ENCODE results near the gene TNC.

DNA sequence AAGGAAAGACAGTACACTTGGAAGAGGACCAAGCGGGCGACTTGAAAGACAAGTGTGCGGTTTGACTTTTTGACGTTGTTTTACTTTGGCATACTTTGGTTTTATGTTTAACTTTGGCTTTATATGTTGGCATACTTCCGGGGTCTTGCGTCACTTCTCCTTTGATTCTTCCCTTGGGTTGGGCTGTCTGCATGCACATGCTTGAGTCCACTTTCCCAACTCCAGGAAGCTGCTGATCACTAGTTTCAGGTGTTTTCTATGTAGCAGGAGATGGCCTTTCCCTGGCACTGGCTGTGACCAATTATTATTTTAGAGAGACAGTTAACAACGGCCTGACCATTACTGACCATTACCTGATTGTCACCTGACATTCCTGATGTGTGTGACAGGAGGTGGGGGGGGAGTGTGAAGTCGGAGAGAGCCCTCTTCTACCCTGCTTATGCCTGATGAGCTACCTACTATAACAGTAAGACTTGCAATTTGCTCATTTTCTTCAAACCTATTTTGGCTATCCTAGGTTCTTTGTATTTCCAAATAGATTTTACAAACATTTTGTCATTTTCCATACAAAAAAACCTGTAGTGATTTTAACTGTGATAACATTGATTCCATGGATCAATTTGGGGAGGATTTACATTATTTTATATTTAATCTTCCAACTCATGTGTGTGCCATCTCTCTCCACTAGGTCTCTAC lies 45.4 kb downstream of the TNFSF8 start:
- RRBS: no CpG with 5 or more reads among the region's 8 CpGs

DNA sequence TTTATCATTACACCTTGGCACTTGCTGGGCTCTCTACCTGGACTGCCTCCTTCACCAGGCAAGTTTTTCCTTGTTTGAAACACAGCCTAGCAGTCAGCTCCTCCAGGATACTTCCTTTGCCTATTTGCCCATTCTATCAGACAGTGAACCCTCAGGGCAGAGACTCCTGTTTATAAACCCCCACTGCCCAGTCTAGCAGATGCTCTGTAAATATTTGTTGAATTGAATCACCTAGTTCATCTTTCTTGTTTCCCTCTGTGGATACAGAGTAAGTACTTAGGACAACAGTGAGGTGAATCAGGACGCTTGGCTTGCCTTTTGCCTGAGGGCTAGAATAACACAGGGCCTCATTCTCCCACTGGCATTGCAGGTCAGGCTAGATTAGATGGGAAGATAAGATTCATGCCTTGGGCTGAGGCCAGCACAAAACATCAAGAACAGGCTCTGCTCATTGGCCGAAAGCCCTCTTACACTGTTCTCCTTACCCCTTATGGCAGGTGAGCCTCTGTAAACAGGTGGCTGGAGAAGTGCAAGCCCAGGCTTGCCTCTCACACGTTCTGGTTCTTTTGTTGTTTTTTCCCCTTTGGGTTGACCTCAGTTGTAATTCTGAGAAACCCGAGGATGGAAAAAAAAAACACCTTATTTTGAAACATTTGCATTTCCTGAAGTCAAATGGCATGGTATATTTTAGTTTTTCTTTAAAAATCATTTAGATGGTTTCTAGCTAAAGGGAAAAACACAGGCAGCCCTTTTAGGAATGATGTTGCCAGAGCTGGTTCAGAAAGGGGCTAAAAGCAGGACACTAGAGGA lies 22.2 kb downstream of the TNFSF8 start:
- RRBS: no CpG with 5 or more reads among the region's 4 CpGs

- RRBS: no CpG with 5 or more reads among the region's 7 CpGs
These were observed 77.0 kb downstream of the TNC start for GRCh38 chr9:115040902-115041441.

- RRBS: no CpG with 5 or more reads among the region's 1 CpG
These were observed 2.1 kb downstream of the TNC start for GRCh38 chr9:115115736-115116338.

DNA sequence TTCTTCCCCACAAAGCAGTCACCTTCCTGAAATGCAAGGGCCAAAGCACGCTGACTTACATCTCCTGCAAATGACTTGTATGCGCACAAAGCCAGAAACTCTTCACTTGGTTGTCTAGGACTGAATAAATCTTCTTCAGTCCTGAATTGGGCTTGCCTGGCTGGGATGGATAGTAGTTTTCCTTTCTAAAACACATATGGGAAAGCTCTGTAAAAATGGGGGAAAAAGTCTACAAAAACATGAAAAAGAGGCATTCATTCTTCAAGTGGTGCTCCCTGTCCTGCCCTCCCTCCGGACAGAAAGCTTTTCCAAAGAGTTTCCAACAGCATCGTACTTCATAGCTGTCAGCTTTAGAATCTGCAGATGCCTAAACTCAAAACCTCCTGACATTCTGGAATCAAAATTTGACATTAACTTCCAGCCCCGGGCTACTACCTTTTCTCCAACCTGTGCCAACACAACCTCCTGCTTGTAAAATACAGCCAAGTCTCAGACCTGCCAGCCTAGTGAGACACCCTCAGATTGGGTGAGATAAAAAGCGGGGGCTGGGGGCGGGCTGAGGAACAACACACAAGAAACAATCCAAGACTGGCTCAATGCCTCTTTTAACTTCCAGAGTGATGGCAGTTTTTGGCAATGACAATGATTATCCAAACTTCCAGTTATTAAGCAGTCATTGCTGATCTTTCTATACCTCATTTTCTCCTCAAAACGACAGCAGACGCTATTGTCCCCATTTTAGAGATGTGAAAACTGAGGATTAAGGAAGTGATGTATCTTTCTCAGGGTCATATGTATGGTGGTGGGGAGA lies 1.4 kb downstream of the TNC start:
- RRBS: no CpG with 5 or more reads among the region's 9 CpGs

DNA sequence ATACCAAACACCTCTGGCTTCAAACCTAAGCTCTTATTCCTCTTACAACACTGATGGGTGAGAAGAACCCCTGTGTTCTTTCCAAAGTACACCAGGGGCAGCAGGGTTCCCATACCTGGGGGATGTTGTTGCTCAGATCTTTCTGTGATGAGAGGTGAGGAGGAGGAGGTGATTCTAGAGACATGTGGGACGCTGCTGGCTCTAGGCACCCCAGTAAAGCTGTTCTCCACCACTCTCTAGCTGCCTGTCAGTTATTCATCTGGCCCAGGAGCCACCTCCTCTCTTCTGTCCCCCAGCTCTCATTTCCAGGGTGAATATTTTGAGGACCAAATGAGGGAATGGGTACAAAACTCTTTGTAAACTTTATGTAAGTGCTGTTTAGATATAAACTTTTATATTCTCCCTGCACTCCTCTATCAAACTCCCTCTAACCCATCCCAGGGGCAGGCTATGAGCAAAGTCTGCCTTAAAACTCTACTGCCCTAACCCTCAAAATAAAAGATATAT lies 754 bp downstream of the TNC start:
- RRBS: no CpG with 5 or more reads among the region's 1 CpG

GRCh38 chr9:115117859-115118891 lies at the start of gene TNC:
TSS of gene TNC (minus strand) at chr9:115118157.
- RRBS: no CpG with 5 or more reads among the region's 40 CpGs

DNA sequence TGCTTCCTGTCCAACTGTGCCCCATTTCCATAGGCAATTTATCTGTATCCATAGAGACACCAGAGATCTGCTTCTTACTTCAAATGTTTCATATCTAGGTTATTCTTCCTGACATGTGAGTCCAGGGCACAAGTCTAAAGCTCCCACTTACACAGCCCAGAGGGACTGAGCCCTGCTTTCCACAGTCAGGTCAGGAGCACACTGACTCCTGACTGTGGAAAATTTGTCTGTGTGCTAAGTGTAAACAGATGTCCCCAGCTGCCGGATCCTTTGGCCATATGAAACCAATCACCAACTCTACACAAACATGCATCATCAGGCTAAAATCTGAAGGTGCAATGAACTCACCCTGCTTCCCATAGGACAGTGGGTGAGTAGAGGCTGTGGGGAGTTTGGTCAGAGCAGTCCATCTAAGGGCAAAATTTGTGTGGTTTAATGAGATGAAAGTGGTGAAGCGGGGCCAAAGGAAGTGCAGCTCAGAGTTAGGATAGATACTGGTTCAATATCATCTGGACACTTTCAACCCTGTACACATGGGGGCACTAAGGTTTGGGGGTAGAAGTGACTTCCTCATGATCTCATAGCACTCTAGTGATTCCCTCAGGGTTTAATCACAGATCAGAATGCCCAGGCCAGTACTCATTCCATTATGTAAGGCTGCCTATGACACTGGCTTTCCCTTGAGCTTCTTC lies 85.3 kb upstream of the TNC start:
- RRBS: no CpG with 5 or more reads among the region's 2 CpGs

DNA sequence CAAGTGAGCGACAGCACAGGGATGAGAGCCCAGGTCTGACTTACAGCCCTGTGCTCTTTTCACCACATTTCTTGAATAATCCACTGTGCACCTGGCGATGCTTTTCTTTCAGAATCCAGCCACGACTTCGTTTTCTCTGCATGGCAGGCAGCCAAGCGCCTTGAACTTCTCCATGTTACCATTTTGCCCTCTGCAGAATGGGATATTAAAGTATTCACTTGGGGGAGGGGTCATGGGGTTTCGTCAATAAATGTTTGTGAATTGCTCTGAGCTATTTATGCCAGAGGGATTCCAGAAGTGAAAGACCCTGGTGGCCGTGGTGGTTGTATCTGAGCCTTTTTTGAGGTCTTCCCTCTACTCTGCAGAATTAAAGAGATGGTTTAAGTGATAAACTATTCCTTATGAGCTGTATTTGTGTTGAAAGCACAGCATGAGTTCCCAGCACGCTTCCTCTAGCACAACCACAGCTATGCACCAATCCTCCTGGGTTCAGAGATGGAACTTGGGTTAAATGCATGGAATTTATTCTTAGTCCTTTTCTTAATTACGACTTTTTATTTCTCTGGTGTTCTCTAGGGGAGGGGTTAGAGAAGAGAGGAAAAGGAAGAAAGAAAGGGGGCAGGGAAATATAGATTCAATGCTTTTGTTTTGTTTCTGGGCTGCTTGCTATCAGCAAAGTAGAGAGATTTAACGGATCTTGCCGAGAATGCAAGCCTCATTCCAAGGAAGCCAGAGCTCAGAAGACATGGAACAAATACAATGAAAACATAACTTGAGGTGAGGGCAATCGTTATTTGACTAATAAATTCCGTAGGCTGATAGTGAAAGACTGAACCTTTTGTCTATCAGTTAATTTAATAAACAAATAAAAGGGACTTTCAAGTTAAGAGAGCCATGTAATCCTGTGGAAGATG lies 478.3 kb upstream of the TNC start:
- RRBS: no CpG with 5 or more reads among the region's 13 CpGs

DNA sequence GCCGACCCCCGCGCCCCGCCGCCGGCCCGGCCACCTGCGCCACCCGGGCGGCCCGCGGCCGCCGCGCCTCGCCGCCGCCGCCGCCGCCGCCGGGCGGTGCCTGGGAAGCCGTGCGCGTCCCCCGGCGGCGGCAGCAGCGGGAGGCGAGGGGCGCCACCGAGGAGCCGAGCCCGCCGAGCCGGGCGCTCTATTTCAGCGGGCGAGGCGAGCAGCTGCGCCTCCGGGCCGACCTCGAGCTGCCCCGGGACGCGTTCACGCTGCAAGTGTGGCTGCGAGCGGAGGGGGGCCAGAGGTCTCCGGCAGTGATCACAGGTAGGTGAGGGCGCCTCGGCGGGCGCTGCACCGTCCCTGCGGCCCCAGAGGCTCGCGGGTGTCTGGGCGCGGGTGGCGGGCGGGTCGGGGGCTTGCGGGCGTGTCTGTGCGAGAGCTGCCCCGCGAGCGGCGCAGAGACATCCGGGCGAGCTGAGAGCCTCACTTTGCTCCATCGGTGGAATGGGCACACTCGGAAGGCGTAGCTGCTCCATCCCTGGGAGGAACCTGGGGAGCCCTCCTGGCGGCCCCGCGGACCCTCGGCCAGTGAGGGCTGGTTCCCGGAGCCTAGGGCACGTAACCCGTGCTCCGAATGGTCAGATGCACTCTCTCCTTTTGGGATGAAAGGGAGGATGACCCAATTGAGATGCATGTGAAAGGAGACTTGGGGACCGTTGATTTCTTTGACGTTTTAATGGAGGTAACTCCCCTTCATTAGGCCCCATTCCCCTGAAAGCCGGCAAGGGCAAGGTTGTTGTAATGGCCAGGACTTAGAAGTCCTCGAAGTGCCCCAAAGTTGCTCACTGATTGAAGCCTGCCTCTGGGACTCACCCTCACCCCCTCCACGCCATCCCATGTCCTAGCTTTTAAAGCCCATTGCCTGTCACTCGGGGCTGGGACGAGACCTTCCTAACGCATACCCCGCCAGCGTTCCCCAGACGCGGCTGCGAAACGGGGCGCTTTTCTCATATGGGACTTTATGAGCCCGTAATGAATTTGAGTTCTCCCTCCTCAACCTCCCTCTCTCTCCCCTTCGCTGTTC lies 1.0 kb downstream of the PAPPA start:
- RRBS: 3% methylated on average over 35 of the region's 103 CpGs

- RRBS: no CpG with 5 or more reads among the region's 3 CpGs
These were observed 150.4 kb downstream of the TRIM32 start for GRCh38 chr9:116837396-116838059.

GRCh38 chr9:117706510-117707217 lies 2.5 kb downstream of the TLR4 start:
- RRBS: no CpG with 5 or more reads among the region's 4 CpGs

DNA sequence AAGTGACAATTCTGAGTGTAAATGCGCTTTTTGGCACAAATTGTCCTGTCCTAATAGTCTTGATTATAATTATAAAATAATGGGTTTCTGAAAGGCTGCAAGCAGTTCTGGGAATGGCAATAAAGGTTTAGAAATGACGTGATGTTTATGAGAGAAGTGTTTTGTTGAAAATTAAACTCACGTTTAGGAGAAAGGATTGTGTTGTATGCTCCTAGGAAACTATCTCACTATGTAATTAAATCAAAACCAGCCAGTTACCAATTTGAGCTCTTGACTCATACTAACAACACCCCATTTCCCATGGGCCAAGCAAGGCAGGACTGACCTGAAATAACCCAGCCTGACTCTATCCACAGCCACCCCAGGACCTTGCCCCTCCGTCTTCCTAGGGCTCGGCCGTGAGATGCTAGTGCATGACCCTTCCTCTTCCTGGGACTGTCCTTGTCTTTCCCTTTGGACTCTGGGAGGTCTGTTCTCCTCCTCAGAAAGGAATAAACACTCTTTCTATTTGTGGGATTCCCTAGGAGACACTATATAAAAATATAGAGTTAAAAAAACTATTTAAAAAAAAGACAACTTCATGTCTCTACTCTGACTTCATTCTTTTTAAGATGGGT lies 16.3 kb downstream of the TLR4 start:
- RRBS: no CpG with 5 or more reads among the region's 6 CpGs

- RRBS: 12% methylated on average over 7 of the region's 47 CpGs
These were observed 40.7 kb downstream of the TLR4 start for GRCh38 chr9:117744738-117745391.

GRCh38 chr9:117783657-117784425 lies 79.6 kb downstream of the TLR4 start:
- RRBS: no CpG with 5 or more reads among the region's 4 CpGs

GRCh38 chr9:119052229-119052768 lies 316.9 kb downstream of the BRINP1 start:
- RRBS: no CpG with 5 or more reads among the region's 6 CpGs

DNA sequence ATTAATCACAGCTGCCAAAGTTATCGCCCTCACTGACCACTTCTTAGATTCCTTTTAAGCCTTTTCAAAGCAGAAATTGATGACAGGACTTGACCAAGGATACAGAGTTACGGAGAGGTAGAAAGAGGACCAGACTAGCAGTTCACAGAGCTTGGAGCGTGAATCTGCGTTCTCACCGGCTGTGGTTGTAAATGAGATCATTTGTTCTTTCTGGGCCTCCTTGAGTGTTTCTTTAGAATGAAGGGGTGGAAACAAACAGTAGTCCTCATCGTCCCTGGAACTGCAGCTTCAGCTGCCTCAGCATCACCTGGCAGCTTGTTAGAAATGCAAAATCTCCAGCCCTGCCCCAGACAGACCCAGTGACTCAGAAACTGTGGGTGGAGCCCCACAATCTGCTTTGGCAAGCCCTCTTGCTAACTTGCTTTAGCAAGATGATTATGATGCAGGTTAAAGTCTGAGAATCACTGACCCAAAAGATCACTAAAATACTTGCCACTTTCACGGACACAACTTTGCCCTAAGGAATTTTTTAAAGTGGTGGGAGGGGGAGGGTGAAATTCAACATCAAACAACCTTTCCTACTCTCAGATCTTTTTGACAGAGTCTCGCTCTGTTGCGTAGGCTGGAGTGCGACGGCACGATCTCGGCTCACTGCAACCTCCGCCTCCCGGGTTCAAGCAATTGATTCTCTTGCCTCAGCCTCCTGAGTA lies 86.1 kb downstream of the BRINP1 start:
- RRBS: no CpG with 5 or more reads among the region's 15 CpGs

DNA sequence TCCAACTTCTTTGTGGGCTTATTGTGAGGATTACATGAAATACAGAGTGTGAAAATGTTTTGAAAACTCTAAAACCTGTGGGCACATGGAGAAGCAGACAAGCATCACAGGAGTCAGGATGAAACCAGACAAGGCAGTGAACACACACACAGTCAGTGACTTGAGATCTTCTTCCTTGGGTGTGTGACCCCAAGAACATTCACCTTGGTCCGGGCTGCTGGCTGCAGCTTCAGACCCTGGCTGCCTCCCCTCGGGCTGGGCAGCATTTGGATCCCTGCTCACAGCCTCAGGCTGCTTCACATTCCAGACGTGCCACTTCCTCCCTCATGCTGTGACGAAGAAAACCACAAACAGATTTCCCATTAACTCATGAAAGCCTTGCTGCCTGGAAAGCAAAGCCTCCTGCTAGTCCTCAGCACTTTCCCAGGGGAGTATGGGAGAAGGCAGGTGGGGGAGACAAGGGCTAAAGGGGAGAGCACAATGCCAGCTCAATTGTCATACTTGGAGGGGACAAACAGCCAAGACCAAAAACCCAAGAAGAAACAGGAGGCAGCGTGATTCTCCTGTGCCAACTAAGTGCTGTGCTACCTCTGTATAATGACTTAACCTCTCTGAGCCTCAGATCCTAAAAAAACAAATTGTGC lies 594.6 kb upstream of the BRINP1 start:
- RRBS: no CpG with 5 or more reads among the region's 5 CpGs

GRCh38 chr9:120432450-120432921 lies 147.5 kb downstream of the CDK5RAP2 start:
- RRBS: no CpG with 5 or more reads among the region's 4 CpGs

DNA sequence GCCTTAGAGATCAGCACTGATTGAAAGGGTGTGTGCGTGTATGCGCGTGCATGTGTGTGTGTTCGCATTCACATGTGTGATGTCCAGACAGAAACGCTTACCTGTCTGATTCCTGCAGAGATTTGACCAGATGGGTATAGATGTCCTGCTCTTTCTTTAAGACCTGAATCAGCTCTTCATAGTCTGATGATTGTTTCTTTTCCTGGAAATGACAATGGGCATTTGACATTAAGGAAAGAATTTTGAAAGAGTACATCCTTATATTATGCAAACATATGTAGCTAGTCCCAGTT lies 102.8 kb downstream of the CDK5RAP2 start:
- RRBS: no CpG with 5 or more reads among the region's 5 CpGs

Data from GM19239 (cell line).